ENCODE measurements around a stretch of chr19.

- PRO-cap, 7 experiments: no peak in any of the 7 experiments
- RAMPAGE, long total RNA, 2 experiments: no peak in any of the 2 experiments
These were observed 17.5 kb downstream of the ZSWIM4 start for GRCh38 chr19:13812645-13813153.

GRCh38 chr19:13840999-13841511 is 35.9 kb upstream of the NANOS3 start:
- PRO-cap, 7 experiments: peak in 6 of 7 experiments; most common plus-strand start chr19:13841442 (in 6); most common minus-strand start chr19:13841307 (in 3)
- RAMPAGE, long total RNA, 2 experiments: no peak in any of the 2 experiments

DNA sequence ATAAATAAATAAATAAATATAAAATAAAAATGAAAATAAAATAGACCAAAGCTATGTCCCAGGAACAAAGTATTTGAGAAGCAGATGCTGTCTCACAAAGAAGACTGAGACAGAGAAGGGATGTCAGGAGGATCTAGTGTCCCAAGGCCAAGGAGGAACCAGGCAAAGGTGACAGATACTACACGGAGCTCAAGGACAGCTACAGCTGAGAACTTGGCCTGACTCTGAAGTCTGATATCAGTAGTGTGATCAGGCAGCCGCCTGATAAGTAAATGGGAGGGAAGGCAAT is 20.5 kb upstream of the NANOS3 start:
- PRO-cap, 7 experiments: no peak in any of the 7 experiments
- RAMPAGE, long total RNA, 2 experiments: no peak in any of the 2 experiments

DNA sequence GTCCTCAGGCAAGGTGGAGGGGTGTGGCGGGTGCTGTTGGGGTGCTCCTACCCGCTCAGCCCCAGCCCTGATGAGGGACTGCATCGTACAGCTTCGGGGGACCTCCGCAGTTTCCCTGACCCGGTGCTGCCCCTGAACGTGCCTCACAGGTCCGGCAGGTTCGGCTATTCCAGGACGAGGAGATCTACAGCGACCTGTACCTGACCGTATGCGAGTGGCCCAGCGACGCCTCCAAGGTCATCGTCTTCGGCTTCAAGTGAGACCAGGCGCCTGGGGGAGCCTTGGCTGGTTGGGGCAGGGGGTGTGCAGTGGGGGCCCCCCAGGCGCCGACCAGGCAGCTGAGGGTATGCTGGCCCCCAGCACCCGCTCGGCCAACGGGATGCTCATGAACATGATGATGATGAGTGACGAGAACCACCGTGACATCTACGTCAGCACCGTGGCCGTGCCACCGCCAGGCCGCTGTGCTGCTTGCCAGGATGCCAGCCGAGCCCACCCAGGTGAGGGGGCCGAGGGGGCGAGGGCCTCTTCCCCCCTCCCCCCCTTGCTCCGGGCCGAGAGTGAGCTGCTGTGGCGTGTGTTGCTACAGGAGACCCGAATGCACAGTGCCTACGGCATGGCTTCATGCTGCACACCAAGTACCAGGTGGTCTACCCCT is 3.6 kb downstream of the DCAF15 start:
- PRO-cap, 7 experiments: no peak in any of the 7 experiments
- RAMPAGE, long total RNA, 2 experiments: no peak in any of the 2 experiments

GRCh38 chr19:14167110-14167436 is 30.7 kb upstream of the ASF1B start:
- PRO-cap, 7 experiments: no peak in any of the 7 experiments
- RAMPAGE, long total RNA, 2 experiments: no peak in any of the 2 experiments

DNA sequence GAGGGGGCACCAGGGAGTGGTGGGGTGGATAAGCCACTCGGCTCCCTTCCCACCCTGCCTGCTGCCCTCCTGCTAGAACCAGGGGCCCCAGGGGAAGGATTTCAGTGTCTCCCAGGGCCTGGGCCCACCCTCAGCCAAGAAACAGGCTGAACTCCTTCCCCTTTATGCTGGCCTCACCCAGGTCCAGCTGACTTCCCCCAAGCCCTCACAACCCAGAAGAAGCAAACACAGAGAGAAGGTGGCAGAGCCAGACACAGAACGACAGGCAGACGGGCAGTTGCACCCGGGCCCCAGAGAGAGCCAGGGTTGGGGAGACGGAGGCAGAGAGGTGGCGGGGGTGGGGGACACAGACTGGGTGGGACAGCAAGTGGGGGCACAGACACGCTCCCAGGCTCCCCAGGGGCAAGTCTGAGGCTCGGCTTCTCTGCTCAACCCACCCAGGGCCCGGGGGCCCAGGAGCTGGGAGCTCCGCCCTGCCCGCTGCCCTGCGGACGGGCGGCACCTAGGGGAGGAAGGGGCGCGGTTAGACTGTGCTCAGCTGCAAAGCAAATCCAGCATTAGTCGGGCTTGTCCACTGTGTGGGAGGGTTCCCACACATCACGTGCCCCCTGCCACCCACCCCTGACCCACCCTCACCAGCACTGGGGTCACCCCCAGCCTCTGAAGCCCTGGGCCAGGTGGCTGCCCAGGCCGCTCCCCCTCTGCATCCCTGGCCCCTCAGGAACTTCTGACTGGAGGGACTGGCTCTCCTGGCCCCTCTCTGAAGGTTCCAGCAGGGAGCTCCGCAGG is 31.2 kb upstream of the ASF1B start:
- PRO-cap, 7 experiments: peak in 3 of 7 experiments; most common minus-strand start position 446 of the sequence (in 1)
- RAMPAGE, long total RNA, 2 experiments: no peak in any of the 2 experiments

- PRO-cap, 7 experiments: no peak in any of the 7 experiments
- RAMPAGE, long total RNA, 2 experiments: no peak in any of the 2 experiments
These were observed 621 bp downstream of the ADGRL1 start for GRCh38 chr19:14205325-14205771.

DNA sequence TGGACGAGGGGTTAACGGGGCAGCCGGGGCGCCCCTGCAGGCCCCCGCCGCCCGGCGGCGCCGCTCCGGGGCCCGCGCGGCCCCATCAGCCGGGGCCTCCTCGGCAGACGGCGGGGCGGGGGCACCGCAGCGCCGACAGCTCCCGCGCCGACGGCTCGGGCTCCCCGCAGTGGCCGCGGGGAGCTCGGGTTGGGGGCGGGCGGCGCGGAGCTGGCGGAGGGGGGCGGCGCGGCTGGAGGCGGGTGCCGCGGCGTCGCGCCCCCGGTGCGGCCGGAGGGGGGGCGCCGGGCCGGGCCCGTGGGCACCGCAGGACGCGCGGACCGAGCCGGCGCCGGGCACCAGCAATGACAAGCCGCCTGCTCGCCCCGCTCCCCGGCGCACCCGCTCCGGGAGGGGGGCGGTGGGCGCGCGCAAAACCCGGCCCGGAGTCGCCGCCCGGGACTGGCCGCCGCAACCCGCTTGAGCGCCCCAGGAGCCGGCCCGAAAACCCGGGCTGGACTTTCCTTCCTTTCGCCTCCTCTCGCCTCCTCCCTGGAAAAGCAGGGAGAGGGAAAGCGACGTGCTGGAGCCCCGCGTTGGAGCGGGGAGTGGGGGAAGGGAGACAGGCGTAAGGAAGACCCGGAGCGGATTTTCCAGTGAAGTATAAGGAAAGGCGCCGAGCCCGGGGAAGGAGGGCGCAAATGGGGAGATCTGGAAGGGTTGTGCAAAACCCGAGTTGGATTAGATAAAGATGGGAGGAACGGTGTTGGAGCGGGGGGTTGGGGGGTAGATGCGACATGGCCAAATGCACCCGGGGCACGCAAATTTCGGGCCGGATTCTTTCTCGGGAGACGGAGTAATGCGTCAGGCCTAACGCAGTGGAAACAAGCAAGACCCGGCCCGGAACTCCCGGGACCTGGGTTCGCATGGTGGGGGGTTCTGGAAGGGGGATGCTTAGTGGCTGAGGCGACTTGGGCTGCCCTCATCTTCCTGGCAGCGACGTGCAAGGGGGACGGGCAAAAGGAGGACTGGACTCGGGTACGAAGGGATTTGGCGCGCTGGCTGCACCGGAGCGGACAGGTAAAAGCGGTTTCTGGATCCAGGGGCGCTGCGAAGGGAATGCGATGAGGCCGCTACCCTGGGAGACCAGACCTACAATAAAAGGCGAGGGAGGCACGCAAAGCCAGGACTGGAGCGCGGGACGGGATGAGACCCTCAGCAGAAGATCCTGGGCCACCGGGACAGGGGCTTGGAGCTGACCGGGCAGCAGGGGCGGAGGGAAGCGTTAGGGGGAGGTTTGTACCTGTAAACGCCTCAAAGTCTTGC is 945 bp upstream of the ADGRL1 start:
- PRO-cap, 7 experiments: peak in 7 of 7 experiments; most common plus-strand start position 565 of the sequence (in 3); most common minus-strand start position 346 of the sequence (in 4)
- RAMPAGE, long total RNA, 2 experiments: no peak in any of the 2 experiments

DNA sequence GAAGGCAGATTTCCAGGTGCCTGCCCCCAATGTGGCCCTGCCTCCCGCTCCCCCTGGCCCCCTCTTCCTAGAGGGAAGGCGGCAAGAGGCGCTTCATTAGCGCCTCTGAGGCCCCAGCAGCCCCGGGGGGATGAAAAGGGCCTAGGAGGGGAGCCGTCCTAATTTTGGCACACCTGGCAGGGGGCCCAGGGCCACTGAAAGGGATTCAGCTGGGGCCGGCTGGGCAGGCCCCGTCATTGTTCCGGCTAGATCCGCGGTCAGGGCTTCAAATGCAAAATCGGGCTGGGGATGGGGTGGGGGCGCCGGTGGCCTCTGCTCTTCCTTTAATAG is 41.5 kb upstream of the ADGRL1 start:
- PRO-cap, 7 experiments: no peak in any of the 7 experiments
- RAMPAGE, long total RNA, 2 experiments: no peak in any of the 2 experiments

DNA sequence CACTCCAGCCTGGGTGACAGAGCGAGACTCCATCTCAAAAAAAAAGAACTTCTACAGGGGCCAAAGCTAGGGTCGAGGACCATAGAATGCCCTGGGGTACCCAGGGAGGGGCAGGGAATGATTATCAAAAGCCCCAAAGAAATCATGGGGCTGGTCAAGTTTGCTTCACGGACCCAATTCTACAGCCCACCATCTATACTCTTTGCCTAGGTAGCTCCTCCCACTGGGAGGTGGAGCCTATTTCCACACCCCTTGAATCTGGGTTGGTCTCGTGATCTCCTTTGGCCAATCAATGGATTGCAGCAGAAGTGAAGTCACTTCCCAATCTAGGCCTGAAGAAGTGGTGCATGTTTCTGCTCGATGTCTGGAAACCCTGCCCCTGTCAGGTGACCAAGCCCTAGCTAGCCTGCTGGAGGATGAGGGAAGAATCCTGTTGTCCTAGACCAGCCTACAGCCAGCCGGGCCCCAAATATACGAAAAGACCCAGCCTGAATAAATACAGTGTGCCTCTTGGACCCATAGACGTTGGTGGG is 86.3 kb upstream of the ADGRE5 start:
- PRO-cap, 7 experiments: no peak in any of the 7 experiments
- RAMPAGE, long total RNA, 2 experiments: no peak in any of the 2 experiments

DNA sequence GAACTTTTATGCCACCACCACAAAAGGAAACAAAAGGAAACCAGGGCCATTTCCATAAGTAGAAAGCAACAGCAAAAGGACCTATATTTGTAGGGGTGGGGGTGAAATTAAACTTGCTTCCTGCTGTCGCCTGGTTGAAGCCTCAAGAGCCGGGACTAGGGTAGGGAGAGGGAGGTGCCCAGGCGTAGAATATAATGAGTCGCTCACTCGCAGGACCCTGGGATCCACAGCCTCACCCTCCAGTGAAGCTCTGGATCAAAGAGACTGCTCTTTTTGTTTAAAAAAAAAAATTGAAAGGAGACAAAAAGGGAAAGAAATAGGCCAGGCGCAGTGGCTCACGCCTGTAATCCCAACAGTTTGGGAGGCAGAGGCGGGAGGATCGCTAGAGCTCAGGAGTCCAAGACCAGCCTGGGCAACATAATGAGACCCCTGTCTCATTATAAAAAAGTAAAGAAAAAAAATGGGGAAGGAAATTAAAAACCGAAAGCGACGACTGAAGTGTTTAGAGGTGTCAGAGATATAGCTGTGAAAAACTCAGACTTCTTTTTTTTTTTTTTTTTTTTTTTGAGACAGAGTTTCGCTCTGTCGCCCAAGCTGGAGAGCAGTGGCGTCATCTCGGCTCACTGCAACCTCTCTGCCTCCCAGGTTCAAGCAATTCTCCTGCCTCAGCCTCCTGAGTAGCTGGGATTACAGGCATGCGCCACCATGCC is 10.9 kb upstream of the ADGRE5 start:
- PRO-cap, 7 experiments: no peak in any of the 7 experiments
- RAMPAGE, long total RNA, 2 experiments: no peak in any of the 2 experiments

GRCh38 chr19:14380573-14380871 is 722 bp upstream of the ADGRE5 start:
- PRO-cap, 7 experiments: no peak in any of the 7 experiments
- RAMPAGE, long total RNA, 2 experiments: no peak in any of the 2 experiments

- PRO-cap, 7 experiments: peak in 2 of 7 experiments; most common plus-strand start chr19:14384472 (in 1); most common minus-strand start chr19:14384352 (in 2)
- RAMPAGE, long total RNA, 2 experiments: no peak in any of the 2 experiments
These were observed 2.7 kb downstream of the ADGRE5 start for GRCh38 chr19:14383429-14384760.

DNA sequence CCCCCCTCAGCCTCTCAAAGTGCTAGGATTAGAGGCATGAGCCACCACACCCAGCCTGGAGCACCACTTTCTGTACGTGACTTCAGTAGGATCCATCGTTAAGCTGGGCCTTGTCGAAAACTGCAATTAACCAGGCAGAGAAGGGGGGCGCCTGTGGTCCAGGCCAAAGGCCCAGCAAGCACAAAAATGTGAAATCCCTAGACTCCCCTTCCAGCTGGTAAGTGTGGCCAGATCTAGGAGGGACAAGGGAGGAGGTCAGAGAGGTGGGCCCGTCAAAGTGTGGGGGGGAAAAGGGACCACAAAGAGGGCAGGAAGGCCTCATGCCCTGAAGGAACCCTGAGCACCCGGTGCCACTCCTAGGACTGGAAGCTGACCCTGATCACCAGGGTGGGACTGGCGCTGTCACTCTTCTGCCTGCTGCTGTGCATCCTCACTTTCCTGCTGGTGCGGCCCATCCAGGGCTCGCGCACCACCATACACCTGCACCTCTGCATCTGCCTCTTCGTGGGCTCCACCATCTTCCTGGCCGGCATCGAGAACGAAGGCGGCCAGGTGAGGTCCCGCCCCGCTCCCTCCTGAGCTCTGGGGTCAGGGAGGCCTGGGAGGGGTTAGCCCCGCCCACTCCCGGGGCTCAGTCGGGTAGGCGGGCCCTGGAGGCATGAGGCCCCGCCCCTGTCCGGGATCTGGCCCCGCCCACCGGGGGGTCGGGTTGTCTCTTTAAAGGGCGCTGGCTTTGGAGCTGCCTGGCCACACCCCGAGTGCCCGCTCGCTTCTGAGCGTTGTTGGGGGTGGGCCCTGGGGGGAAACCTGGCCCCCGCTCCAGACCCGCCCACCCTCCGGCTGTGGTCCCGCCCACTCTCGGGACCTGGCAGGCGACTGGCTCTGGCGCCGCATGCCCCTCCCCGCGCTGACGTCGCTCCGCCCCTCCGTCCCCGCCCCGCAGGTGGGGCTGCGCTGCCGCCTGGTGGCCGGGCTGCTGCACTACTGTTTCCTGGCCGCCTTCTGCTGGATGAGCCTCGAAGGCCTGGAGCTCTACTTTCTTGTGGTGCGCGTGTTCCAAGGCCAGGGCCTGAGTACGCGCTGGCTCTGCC is 13.4 kb downstream of the DDX39A start:
- PRO-cap, 7 experiments: peak in 6 of 7 experiments; most common plus-strand start position 987 of the sequence (in 5); most common minus-strand start position 774 of the sequence (in 6)
- RAMPAGE, long total RNA, 2 experiments: no peak in any of the 2 experiments

DNA sequence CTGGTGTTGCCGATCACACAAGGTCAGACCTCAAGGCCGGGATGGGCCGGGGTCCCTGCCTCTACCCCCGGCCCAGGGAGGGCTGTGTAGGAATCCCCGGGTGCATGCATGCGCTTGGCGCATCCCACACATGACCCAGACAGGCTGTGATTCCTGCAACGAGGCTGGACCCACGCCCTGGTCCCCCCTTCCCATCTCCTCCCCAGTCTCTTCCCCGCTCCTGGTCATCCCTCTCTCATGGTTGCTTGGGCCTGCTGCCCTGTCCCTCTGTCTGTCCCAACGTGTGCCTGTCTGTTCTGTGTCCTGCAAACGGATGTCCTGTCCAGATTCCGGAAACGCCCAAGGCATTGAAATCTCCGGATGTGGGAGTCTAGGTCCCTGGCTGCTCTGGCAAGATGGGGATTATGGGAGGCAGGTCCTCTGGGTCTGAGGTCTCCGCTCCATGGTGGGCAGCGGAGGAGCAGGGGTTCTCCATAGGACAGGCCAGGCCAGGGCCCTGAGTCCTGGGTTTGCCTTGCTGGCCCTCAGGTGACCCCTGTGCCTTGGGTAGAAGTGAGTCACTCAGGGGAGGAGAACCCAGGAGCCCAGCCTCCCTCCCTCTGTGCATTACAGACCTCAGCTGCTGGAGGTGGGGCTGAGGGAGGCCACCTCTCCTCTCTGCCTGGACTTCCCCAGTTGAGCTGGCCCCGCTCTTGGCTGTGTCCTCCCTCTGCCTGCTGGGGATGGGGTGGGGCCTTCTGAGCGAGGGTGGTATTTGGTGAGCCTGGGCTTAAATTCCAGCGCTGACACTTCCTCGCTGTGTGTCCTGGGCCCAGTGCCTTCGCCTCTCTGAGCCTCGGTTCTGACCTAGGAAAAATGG is 1.8 kb downstream of the PKN1 start:
- PRO-cap, 7 experiments: peak in 3 of 7 experiments; most common plus-strand start position 405 of the sequence (in 1); most common minus-strand start position 269 of the sequence (in 2)
- RAMPAGE, long total RNA, 2 experiments: no peak in any of the 2 experiments

DNA sequence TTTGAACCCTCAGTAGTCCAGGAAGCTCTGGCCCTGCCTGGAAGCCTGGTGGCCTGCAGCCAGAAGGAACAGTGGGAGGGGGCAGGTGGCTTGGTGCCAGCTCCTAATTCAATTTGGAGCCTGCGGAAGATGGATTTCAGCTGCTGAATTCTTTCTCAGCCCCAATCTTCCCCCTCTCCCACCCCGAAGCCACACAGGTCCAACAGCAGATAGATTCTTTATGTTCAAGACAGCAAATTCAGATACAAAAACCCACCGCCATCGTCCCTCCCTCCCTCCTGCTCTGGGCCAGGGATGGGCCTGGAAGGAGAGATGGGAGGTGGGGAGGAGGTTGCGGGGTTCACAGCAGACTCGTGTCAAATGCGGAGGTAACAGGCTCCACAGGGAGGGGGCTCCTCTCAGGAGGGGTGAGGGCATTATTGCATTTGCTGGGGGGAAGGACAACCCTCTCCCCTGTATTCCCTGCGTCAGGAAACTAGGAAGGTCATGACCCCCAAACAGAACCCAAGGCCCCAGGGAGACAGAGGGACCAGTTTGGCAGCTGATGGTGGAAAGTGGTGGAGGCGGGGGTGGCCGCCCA is 2.5 kb upstream of the PTGER1 start:
- PRO-cap, 7 experiments: no peak in any of the 7 experiments
- RAMPAGE, long total RNA, 2 experiments: no peak in any of the 2 experiments

DNA sequence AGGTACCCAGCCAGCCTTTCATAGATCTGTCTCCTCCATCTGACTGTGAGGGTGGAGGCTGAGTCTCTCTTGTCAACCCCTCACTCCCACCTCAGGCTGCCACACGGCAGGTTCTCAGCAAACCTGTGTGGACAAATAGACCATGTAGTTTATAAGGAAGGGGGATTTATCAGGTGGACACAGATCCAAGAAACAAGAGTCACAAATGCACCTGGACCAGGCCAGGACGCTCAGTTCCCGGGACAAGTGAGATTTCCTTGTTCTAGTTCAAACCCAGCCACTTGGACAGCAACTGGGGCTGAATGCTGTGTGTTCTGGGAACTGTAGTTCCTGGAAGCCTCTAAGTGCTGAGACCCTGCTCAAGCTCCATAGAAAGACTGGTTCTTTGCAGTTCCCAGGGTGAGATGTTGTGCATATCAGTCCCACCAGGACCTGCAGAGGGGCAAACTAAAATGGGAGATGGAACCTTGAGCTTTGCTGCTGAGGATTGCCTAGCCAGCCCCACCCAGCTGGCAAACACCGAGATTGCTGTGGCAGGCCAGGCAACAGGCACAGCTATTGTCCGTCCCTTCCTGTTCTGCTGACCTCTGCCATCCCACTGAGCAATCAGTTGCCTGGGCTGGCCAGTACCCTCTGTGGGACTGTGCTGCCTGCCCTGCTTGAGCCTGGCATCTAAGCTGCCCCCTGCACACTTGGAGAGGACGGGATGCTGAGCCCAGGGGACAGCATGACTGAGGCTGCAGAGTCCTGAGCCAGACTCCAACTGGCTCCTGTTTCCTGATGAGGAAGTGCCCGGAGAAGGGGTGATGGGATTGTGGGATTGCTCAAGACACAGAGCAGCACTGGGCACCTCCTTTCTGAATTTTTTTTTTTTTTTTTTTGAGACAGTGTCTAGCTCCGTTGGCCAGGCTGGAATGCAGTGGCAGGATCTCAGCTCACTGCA is 1.4 kb upstream of the GIPC1 start:
- PRO-cap, 7 experiments: peak in 1 of 7 experiments; most common plus-strand start position 558 of the sequence (in 1)
- RAMPAGE, long total RNA, 2 experiments: no peak in any of the 2 experiments

DNA sequence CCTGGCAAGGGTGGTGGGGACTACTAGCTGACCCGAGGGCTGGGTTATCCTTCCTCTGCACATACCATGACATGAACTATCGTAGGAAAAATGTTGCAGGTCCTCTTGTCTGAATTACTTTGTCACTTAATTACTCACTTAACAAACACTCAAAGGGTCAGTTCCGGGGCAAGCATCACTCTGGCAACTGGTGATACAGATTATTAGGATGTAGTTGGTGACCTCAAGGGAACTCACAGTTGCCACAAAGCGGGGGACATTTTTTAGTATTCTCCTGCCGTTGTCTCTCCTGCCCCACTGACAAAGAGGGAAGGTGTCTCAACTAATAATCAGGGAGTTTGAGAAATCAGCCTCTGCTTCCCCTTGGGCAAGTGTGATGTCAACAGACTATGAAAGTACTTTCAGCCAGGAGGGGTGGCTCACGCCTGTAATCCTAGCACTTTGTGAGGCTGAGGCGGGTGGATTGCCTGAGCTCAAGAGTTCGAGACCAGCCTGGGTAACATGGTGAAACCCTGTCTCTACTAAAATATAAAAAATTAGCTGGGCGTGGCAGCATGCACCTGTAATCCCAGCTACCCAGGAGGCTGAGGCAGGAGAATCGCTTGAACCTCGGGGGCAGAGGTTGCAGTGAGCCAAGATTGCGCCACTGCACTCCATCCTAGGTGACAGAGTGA is 10.3 kb downstream of the DNAJB1 start:
- PRO-cap, 7 experiments: no peak in any of the 7 experiments
- RAMPAGE, long total RNA, 2 experiments: no peak in any of the 2 experiments

DNA sequence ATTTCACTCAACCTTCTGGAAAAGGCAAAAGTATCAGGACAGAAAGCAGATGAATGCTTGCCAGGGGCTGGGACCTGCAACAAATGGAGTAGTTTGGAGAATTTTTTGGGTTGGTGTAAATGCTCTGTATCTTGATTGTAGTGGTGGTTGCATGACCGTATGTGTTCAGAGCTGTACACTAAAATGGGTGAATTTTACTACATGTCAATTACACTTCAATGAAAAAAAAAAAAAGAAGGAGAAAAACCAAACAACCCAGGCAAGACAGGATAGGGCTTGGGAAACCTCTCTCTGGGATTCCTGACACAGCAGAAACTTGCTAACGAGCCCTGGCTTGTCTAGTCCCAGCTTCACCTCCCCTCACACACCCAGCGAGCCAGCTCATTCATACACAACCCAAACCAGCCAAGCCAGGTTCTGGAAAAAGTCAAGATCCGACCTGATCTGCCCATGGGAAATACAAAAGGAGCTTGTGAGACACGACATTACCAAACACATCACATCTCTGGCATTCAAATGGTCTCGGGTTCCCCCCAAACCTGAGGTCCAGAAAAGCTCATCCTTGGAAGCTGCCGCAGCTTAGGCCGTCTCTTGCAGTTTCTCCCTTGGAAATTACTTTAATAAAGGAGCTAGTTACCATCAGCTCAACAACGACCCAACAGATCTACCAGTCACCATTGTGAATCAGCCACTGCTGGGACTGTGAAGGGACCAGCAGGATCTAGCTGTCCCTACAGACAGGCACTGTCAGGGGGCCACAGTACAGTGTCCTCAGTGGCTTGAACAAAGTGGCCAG is 3.6 kb upstream of the TECR start:
- PRO-cap, 7 experiments: no peak in any of the 7 experiments
- RAMPAGE, long total RNA, 2 experiments: no peak in any of the 2 experiments

DNA sequence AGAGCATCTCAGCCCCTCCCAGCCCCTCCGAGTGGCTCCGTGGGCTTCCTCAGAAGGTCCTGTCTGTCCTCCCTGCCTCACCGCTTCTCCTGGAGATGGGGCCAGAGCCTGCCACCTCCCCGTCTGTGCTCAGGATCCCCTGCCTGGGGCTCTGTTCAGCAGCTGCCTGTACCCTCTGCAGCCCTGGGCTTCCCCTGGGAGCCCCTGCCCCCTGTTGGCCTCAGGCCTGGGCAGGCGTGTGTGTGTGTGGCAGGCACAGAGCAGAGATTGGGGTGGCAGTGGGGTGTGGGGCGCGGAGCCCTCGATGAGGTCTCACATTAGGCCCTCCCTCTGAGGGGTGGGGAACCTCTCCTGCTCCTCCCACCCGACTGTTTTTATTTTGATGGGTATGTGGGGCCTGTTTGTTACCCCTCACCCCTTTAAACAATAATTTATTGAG is 13.1 kb downstream of the NDUFB7 start:
- PRO-cap, 7 experiments: no peak in any of the 7 experiments
- RAMPAGE, long total RNA, 2 experiments: no peak in any of the 2 experiments

All from ovary (tissue), 7 donors.